Bronchus fibroblast of lung (primary cell): ENCODE data around the genes LIPF and IFIT2.

- RAMPAGE, long total RNA: no peak
These were observed 982 bp downstream of the PTEN start for GRCh38 chr10:87864039-87865174.

GRCh38 chr10:87878786-87879381 is 15.5 kb downstream of the PTEN start:
- RAMPAGE, long total RNA: no peak

DNA sequence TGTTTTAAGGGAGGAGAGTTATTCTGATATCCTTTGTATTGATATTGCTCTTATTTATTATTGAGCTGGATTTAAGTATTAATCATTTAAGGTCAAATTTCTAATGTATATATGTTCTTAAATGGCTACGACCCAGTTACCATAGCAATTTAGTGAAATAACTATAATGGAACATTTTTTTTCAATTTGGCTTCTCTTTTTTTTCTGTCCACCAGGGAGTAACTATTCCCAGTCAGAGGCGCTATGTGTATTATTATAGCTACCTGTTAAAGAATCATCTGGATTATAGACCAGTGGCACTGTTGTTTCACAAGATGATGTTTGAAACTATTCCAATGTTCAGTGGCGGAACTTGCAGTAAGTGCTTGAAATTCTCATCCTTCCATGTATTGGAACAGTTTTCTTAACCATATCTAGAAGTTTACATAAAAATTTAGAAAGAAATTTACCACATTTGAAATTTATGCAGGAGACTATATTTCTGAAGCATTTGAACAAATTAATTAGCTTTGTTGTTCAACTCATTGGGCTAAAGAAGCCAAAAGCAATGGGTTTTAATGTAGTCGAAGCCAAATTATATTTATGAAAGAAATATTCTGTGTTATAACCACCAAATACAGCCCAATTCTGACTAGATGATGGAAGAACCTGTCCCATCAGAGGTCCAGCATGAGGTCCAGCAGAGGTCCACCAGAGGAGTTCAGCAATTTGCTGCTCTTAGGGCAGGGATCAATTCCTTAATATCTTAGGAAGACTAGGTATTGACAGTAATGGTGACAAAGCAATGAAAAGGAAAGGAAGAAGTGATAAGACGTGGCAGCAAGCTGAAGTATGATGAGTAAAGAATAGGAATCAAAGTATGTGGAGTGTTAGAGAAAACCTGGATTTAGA is 88.7 kb downstream of the PTEN start:
- RAMPAGE, long total RNA: no peak

DNA sequence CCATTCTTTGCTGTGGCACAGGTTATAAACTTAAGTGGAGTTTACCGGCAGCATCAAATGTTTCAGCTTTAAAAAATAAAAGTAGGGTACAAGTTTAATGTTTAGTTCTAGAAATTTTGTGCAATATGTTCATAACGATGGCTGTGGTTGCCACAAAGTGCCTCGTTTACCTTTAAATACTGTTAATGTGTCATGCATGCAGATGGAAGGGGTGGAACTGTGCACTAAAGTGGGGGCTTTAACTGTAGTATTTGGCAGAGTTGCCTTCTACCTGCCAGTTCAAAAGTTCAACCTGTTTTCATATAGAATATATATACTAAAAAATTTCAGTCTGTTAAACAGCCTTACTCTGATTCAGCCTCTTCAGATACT is 104.8 kb downstream of the PTEN start:
- RAMPAGE, long total RNA: no peak

DNA sequence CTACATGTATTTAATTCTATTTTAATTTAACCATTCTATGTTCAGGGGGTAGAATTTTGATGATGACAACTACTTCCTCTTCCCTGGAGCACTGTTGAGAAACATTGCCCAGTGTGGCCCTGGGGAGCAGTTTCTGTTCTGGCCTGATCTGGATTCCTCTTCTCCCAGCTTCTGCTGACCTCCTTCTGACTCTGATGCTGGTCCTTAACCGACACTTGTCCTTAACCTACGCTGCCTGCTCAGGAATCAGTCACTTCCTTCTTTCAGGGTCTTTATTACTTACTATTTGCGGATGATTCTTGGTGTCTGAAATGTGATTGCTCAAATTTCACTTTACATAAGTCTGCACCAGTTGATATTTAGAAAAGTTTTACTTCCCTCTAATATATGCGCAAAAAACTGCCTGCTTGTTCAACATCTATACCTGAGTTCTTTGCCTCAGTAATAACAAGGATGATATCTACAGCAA is 164.1 kb downstream of the PTEN start:
- RAMPAGE, long total RNA: no peak

GRCh38 chr10:88664168-88664672 is at the start of gene LIPF:
Gene LIPF (plus strand): TSS chr10:88664442.
- RAMPAGE, long total RNA: no peak

GRCh38 chr10:88883329-88883902 is 3.4 kb downstream of the STAMBPL1 start:
- RAMPAGE, long total RNA: no peak

DNA sequence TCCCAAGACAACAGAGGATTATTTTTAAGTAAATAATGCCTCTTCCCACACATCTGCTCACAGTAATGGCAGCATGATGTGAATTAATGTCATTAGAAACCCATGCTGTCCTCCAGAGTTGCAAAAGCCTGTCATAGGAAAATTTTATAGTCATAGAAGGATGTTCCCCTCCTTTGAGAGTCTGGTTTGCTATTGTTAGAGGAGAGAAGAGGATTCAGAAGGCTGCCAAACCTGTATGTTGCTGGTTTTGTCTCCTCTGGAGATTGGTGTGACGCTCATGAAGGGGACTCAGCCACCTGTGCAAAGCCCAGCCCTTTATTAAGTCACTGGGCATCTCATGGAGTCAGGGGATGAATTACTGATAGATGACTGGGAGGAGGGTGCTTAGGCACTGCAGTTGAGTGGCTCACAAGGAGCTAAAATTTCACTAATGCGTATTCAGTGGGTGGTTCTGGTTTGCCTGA is 20.2 kb downstream of the ACTA2 start:
- RAMPAGE, long total RNA: no peak

GRCh38 chr10:88948577-88949460 is 3.8 kb downstream of the ACTA2 start:
- RAMPAGE, long total RNA: no peak

DNA sequence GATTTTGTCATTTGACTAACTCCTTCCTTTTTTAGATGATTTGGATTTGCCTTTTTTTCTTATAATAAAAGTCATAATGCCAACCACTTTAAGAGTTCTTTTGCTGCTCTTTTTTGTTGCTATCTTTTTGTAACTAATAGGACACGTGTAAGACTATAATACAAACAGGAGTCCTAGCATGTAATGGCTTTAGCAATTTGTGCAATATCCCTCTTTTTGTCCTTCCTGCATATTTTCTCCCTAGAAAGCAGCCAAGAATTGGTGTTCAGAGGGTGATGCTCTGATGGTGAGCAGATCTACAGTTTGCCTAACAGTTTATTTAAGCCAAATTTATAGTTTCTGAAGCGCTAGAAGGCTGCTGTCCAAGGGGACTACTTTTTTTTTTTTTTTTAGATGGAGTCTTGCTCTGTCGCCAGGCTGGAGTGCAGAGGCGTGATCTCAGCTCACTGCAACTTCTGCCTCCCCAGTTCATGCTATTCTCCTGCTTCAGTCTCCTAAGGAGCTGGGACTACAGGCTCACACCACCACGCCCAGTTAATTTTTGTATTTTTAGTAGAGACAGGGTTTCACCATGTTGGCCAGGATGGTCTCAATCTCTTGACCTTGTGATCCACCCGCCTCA is 18.9 kb upstream of the FAS start:
- RAMPAGE, long total RNA: no peak

GRCh38 chr10:88980169-88980674 is 10.4 kb upstream of the FAS start:
- RAMPAGE, long total RNA: no peak

DNA sequence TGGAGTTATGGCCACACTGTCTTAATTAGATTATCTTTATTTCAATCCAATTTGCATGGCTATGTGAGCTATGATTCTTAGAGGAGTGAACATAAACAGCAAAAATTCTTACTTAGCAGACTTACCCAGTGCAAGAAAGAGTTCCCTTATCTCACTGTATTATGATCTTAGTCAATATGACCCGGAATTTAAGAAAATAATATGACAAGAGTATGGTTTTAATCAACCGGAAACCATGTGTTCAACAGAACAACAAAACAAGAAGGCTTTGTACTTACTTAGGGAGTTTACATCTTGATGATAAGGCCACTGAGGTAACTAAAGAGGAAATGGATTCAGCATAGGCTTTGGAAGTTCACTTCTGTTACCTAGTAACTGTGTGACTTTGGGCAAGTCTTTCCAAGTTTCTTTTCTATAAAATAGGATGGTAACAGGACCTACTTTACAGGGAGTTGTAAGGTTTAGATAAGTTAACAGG is 7.4 kb upstream of the FAS start:
- RAMPAGE, long total RNA: no peak

DNA sequence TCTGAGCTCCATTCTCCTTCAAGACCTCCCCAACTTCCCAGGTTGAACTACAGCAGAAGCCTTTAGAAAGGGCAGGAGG is 427 bp upstream of the FAS start:
- RAMPAGE, long total RNA: no peak

GRCh38 chr10:89116240-89116600 is 90.9 kb downstream of the CH25H start:
- RAMPAGE, long total RNA: no peak

DNA sequence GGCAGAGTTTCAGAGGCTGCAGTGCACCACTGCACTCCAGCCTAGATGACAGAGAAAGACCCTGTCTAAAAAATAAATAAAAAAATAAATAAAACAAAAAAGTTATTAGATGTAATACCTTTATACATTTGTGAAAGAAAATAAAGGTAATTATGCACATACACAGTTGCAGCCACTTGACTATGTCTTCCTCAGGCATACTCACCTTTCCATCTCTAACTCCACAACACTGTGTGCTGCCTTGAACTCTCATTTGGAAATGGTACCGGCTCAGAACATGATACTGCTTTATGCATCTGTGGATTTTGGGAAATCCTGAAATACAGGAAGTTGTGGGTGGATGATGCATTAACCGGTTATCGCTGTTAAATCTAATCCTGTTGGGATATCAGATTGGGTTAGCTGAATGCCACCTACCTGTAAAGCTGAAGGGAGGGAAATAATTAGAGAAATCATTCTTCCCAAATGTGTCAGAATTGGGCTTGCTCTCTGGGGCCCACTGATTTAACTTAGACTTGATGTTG is 54.1 kb downstream of the CH25H start:
- RAMPAGE, long total RNA: no peak

GRCh38 chr10:89240706-89241022 is 10.9 kb downstream of the LIPA start:
- RAMPAGE, long total RNA: no peak

DNA sequence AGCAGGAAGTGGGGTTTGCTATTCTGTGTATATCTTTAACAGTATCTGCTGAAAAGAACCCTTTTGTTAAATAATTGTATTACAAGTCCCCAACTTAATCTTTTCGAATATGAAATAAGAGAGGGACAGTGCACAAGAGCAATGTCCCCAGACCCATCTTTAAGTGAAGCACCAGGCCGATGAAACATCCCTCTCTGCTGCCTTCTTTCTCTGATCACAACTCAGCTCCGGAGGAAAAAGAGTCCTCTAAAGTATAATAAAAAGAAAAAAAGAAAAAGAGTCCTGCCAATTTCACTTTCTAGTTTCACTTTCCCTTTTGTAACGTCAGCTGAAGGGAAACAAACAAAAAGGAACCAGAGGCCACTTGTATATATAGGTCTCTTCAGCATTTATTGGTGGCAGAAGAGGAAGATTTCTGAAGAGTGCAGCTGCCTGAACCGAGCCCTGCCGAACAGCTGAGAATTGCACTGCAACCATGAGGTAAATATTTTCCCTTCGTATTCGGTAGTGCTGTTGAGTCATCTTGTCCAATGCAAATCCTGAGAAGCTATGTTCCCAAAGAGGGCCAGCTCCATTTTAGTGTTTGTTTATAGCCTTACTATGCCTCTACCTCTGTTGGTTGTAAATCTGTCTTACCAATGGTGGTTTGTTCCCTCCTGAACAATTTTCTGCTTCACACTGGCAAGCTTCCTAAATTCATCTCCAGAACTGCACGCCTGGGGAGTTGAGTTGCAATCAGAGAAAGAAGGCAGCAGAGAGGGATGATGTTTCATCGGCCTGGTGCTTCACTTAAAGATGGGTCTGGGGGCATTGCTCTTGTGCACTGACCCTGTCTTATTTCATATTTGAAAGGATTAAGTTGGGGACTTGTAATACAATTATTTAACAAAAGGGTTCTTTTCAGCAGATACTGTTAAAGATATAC is at the start of gene IFIT2:
TSS of gene IFIT2 (plus strand) at position 398 of the 925 bp plus-strand sequence.
- RAMPAGE, long total RNA: start-site peak on the plus strand centred at position 363 of the sequence, 72 bp wide, 25 and 8 reads in 2 replicates

DNA sequence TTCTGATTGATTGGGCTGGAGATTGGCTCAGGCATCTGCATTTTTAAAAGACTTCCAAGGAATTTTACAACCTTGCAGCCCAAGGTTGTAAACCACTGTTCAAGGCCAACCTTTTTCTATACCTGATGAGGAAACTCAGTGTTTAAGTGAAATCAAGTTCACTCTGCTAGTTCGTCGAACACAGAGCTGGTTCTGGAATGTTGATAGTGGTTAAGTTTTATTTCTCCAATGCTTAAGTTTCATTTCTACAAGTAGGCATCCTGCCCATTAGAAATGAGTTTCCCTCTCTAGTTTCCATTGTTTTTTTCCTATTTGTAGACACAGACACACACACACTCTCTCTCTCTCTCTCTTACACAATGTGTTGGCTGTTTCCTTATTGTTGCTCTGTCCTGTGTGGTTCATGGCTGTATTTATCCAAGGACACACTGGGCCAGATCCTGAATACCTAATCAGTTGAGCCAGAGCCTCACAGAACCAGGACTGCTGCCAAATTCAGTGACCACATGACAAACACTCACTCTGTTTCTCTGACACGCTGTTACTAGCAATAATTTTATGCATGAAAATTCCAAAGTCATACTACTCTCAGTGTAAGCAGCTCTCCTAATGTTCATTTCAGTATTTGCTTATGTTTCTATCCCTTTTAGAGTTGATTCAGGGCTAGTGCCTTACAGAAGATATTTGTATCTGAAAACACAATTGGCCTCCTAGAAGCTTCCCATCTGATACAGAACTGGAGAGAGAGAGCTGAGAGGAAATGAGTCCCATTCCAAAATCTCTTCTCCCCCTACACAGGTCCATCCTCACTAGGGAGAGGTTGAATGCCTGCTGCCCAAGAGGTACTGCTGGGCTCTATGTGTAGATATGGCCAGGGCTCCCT is 3.6 kb upstream of the IFIT1B start:
- RAMPAGE, long total RNA: no peak

GRCh38 chr10:89556461-89556817 is 21.0 kb upstream of the SLC16A12 start:
- RAMPAGE, long total RNA: no peak

DNA sequence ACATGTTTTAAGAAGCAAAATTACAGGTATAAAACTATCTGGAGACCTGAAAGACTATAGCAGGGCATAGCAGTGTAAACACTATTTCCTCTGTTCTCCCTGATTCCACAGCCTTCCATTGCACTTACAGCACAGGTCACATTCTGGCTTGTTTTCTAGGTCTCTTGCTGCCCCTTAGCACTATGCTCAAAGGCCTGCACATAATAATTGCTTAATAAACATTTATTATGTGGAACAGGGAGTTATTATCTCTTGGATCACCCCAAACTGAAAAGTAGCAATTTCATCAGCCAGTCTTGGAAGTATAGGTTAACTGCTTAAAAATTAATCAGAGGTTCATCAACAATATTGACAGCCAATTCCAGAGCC is 43.3 kb downstream of the PANK1 start:
- RAMPAGE, long total RNA: no peak